ENCODE measurements around a stretch of chr11.

- RRBS = no CpG with 5 or more reads among the region's 8 CpGs
CAGE:
- cytosol, long polyA plus RNA = no peak
- long polyA plus RNA = no peak
- nucleus, long polyA plus RNA = no peak
Measured at GRCh38 chr11:114250622-114251360, 45.4 kb upstream of the NNMT start.

DNA sequence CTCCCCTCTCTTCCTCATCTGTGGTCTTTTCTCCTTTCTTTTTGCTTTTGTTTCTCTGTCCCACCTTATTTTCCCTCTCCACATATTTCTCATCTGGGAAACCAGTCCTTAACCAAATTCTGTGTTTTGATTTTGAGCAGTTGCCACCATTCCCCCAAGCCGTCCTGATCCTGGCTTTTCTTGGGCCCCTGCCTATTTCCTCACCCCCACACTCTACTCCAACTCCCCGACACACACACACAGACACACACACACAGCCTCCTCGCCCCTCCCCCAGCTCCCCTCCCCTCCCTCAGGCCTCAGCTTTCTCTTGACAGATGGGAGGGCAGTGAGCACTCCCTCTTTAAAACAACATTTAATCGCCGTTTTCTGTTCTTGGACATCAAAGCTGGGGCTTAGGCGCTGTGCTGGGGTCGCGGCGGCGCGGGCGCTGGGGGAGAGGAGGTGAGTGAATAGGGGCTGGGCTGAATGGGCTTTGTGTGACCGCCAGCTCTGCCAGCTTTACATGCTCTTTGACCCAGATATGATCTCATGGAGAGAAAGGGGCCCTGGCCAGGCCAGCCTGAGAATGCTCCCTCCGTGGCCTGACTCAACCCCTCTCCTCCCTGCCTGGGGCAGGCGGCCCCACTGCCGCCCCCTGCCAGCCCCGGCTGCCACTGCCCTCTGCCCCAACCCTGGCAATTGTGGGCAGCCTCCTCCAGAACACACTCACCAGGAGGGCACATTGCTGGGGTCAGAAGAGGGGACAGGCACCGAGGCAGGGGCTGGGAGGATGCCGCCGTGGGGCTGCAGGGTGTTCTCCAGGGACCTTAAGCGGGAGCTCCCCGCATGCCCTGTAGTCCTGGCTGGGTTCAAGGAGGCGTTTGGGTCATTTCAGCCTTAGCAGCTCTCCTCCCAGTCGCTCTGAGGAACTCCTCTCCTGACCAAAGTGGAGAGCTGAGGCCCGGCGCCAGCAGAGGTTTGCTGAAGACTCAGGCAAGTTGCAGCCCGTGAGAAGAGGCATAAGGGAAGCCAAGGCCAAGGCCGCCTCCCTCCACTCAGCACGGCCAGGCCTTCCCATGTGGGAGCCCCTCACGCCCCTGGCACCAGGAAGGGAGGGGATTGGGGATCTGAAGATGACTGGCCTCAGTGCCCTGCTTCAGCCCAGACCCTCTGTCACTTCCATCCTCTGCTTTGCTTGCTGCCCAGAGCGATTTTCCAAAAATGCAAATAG is 38.4 kb upstream of the NNMT start:
- RRBS = no CpG with 5 or more reads among the region's 31 CpGs
CAGE:
- cytosol, long polyA plus RNA = no peak
- long polyA plus RNA = no peak
- nucleus, long polyA plus RNA = no peak

- RRBS = no CpG with 5 or more reads among the region's 2 CpGs
CAGE:
- cytosol, long polyA plus RNA = no peak
- long polyA plus RNA = no peak
- nucleus, long polyA plus RNA = no peak
Measured at GRCh38 chr11:114298663-114299185, 2.5 kb downstream of the NNMT start.

DNA sequence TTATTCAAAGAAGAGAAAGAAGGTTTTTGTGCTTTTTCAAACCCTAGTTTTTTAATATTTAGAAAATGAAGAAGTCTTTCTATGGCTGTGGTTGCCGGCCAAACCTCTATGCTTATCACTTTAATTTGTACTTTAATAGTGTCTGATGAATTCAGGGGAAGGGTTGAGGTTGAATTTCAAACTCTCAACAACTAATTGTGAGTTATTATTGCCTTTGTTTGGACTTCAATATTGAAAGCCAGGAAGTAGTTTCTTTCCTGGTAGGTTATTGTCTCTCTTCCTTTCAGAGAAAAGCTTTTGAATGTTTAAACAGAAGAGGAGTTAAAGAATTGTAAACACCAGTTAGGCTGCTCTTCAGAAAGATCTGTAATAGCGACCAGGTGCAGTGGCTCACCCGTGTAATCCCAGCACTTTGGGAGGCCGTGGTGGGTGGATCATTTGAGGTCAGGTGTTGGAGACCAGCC is 22.1 kb downstream of the NNMT start:
- RRBS = no CpG with 5 or more reads among the region's 4 CpGs
CAGE:
- cytosol, long polyA plus RNA = no peak
- long polyA plus RNA = no peak
- nucleus, long polyA plus RNA = no peak

DNA sequence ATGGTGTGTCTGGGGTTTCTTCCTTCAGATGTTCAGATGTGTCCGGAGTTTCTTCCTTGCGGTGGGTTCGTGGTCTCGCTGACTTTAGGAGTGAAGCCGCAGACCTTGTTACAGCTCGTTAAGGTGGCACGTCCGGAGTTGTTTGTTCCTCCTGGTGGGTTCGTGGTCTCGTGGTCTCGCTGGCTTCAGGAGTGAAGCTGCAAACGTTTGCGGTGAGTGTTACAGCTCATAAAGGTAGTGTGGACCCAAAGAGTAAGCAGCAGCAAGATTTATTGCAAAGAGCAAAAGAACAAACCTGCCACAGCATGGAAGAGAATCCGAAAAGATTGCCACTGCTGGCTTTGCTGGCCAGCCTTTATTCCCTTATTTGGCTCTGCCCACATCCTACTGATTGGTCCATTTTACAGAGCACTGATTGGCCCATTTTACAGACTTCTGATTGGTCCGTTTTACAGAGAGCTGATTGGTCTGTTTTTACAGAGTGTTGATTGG is 27.1 kb upstream of the NXPE2 start:
- RRBS = 84% methylated on average over 3 of the region's 15 CpGs
CAGE:
- cytosol, long polyA plus RNA = no peak
- long polyA plus RNA = no peak
- nucleus, long polyA plus RNA = no peak

DNA sequence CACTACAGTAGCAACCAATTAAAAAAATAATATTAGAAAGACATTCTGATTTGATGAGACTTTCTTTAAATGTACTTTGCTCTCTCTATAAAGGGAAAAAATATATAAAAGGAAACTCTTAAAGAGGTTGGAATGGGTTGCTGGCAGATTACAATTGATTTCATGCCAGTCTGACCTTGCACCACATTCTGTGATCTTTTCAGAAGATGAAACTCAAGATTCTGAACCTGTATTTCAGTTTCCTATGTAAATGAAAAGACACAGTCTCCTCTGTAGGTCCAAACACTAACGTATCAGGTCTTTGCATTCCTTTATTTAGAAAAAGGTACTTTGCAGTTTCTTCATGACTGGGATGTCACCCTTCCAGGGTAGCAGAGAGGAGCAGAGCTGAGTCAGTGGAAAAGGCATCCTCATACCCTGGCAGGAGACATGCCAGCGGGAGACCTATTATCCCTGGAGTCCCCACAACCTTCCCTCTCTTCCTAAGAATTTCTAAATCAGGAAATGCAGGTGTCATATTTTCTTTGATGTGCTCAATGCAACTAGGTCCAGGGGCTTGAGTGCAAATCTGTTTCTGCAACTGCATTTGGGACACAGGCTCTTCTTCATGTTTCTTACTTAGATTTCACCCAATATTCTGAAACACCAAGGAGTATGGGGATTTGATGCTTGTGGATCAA is 282.6 kb downstream of the CADM1 start:
- RRBS = no CpG with 5 or more reads among the region's 2 CpGs
CAGE:
- cytosol, long polyA plus RNA = no peak
- long polyA plus RNA = no peak
- nucleus, long polyA plus RNA = no peak

- RRBS = 2% methylated on average over 3 of the region's 10 CpGs
CAGE:
- cytosol, long polyA plus RNA = no peak
- long polyA plus RNA = no peak
- nucleus, long polyA plus RNA = no peak
Measured at GRCh38 chr11:115622749-115623548, 118.7 kb upstream of the CADM1 start.

DNA sequence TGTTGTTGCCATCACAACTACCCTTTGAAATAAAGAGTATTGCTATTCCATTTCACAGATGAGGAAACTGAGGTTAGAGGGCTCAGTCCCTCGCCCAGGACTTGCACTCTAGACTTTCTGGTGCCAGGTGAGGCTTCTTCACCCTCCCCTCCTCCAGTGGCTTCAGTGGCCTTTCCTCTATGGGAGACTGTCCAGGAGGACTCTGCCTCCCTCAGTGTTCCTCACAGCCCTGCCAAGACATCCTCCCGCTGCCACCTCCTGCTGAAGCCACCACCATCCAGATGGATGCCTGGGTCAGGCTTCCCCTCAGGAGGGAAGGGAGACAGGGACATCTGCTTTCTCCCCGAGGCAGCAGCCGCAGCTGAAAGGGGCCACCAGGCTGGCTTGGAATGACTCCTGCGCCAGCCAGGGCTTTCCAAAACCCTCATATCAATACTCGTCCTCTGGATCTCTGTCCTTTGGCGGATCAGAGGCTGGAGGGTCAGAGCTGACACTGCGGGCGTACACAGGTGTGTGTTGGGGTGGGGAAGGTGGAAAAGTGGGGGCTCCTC is 580.1 kb downstream of the BUD13 start:
- RRBS = no CpG with 5 or more reads among the region's 9 CpGs
CAGE:
- cytosol, long polyA plus RNA = no peak
- long polyA plus RNA = no peak
- nucleus, long polyA plus RNA = no peak

DNA sequence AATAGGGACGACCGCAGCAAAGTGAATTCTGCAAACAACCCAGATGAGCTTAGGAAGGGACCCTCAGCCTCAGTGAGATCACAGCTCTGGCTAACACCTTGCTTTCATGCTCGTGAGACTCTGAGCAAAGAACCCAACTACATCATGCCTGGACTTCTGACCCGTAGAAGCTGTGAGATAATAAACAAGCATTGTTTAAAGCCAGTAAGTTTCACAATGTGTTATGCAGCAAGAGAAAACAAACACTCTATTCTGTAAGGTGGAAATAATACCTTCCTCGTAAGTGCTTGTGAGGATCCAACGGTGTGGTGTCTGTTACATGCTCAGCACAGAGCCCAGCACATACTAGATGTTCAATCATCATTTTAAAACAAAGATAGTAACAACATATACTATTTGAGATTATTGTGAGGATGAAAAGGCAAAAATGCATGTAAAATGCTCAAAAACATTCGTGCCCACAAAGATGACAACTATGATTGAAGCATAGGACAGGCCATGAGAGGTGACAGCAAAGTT is 433.4 kb downstream of the BUD13 start:
- RRBS = no CpG with 5 or more reads among the region's 7 CpGs
CAGE:
- cytosol, long polyA plus RNA = no peak
- long polyA plus RNA = no peak
- nucleus, long polyA plus RNA = no peak

DNA sequence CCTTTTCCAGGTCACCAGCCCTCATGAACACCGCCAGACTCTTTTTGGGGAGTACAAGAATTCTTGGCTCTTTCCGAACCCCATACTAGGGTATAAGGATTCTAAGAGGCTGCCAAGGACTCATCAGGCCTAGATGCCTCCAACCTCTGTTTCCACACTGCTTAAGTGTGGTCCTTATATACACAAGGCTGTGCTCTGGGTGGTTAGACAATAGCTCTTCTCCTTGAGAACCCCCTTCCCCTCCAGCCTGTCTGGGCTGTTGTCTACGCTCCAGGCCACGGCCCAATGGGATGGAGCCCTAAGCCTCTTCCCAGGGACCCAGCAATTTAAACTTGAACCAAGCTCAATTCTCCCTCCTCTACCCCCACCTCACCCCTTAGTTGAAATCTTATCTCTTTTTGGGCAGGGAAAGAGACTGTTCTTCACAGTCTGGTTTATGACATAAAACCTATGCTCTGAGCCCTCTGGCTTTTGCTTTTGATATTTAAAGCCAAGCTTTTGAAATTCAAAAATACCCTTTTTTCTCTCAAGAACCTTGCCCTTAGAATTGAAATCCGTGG is 327.3 kb downstream of the BUD13 start:
- RRBS = no CpG with 5 or more reads among the region's 5 CpGs
CAGE:
- cytosol, long polyA plus RNA = no peak
- long polyA plus RNA = no peak
- nucleus, long polyA plus RNA = no peak

DNA sequence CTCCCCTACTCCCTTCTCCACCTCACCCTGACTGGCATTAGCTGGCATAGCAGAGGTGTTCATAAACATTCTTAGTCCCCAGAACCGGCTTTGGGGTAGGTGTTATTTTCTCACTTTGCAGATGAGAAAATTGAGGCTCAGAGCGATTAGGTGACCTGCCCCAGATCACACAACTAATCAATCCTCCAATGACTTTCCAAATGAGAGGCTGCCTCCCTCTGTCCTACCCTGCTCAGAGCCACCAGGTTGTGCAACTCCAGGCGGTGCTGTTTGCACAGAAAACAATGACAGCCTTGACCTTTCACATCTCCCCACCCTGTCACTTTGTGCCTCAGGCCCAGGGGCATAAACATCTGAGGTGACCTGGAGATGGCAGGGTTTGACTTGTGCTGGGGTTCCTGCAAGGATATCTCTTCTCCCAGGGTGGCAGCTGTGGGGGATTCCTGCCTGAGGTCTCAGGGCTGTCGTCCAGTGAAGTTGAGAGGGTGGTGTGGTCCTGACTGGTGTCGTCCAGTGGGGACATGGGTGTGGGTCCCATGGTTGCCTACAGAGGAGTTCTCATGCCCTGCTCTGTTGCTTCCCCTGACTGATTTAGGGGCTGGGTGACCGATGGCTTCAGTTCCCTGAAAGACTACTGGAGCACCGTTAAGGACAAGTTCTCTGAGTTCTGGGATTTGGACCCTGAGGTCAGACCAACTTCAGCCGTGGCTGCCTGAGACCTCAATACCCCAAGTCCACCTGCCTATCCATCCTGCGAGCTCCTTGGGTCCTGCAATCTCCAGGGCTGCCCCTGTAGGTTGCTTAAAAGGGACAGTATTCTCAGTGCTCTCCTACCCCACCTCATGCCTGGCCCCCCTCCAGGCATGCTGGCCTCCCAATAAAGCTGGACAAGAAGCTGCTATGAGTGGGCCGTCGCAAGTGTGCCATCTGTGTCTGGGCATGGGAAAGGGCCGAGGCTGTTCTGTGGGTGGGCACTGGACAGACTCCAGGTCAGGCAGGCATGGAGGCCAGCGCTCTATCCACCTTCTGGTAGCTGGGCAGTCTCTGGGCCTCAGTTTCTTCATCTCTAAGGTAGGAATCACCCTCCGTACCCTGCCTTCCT is 2.8 kb downstream of the APOC3 start:
- RRBS = no CpG with 5 or more reads among the region's 14 CpGs
CAGE:
- cytosol, long polyA plus RNA = no peak
- long polyA plus RNA = no peak
- nucleus, long polyA plus RNA = no peak

GRCh38 chr11:116845079-116845771 is 7.8 kb upstream of the APOA1 start:
- RRBS = no CpG with 5 or more reads among the region's 5 CpGs
CAGE:
- cytosol, long polyA plus RNA = no peak
- long polyA plus RNA = no peak
- nucleus, long polyA plus RNA = no peak

- RRBS = no CpG with 5 or more reads among the region's 15 CpGs
CAGE:
- cytosol, long polyA plus RNA = no peak
- long polyA plus RNA = no peak
- nucleus, long polyA plus RNA = no peak
Measured at GRCh38 chr11:116853272-116854317, 16.2 kb upstream of the APOA1 start.

GRCh38 chr11:116931473-116932649 is 94.4 kb upstream of the APOA1 start:
- RRBS = no CpG with 5 or more reads among the region's 14 CpGs
CAGE:
- cytosol, long polyA plus RNA = no peak
- long polyA plus RNA = no peak
- nucleus, long polyA plus RNA = no peak

GRCh38 chr11:116948380-116949298 is 111.2 kb upstream of the APOA1 start:
- RRBS = no CpG with 5 or more reads among the region's 9 CpGs
CAGE:
- cytosol, long polyA plus RNA = no peak
- long polyA plus RNA = no peak
- nucleus, long polyA plus RNA = no peak

GRCh38 chr11:116949650-116950483 is 112.4 kb upstream of the APOA1 start:
- RRBS = no CpG with 5 or more reads among the region's 7 CpGs
CAGE:
- cytosol, long polyA plus RNA = no peak
- long polyA plus RNA = no peak
- nucleus, long polyA plus RNA = no peak

GRCh38 chr11:116953514-116954213 is 116.2 kb upstream of the APOA1 start:
- RRBS = no CpG with 5 or more reads among the region's 6 CpGs
CAGE:
- cytosol, long polyA plus RNA = no peak
- long polyA plus RNA = no peak
- nucleus, long polyA plus RNA = no peak

DNA sequence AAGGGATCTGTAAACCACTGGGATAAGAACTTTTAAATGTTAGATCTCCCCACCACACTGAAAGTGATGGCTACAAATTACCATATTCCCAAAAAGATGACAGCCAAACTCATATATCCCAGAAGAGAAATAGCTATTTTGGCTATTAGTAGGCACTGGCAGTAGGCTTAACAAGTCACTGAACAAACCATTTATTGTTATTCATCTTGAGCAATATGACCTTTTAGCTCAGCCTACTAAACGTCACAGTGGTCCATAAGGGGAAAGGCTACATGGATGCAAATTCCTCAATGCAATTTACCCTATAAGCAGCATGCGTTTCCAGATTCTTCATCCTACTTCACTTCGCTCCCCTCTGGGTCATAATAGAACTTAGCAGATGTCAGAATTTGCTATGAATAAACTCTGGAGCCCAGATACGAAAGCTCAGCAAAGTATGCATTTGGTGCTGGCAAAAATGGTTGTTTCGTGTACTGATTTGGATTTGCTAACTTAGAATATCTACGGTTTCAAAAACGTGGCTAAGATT is 114.0 kb downstream of the SIK3 start:
- RRBS = no CpG with 5 or more reads among the region's 7 CpGs
CAGE:
- cytosol, long polyA plus RNA = no peak
- long polyA plus RNA = no peak
- nucleus, long polyA plus RNA = no peak

GRCh38 chr11:117041625-117042617 is 56.3 kb downstream of the SIK3 start:
- RRBS = no CpG with 5 or more reads among the region's 8 CpGs
CAGE:
- cytosol, long polyA plus RNA = no peak
- long polyA plus RNA = no peak
- nucleus, long polyA plus RNA = no peak

GRCh38 chr11:117079614-117080412 is 18.4 kb downstream of the SIK3 start:
- RRBS = no CpG with 5 or more reads among the region's 1 CpG
CAGE:
- cytosol, long polyA plus RNA = no peak
- long polyA plus RNA = no peak
- nucleus, long polyA plus RNA = no peak

Data from IMR-90 (cell line).